Gastrocnemius medialis (tissue), 3 donors: ENCODE measurements around the genes ADAM21, TTC9 and RBM25.

DNA sequence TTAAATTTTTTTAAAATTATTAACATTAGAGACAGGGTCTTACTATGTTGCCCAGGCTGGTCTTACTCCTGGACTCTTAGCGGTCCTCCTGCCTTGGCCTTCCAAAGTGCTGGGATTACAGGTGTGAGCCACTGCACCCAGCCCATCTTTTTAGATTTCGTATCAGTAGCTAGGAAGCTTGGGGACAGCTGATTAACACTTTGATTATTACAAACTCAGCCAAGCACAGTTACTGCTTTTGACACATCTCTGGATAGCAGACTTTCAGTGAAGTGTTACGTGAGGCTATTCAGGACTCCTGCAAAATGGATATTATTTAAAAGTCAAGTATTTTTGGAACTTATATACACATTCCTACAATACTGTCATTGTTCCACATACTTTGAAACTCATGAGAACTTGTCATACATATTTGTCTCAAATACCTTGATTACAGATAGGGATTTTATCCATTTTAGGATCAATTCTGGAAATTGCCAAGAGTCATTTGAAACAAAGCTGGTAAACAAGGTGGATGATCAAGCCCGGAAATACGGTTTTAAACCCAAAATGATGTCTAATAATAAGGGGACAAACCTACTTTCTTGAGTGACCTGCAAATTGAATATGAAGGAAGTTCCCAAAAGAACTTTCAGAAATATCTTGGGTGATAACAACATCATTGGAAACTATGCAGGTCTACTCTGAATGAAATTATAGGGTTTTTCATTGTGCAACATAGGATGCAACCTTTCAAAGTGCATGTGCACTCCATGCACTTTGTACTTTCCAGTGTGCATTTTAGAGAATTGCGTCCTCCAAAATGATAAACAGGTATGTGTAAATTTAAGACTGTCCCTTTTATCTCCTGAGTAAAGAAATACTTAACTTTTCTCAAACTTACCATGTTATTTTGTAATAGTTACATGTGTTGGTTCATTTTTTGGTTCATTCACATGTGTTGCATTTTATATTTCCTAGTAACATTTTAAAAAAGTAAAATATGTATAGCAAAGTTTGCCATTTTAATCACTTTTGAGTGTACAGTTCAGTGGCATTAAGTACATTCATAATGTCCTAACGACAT, 12.9 kb downstream of the SRSF5 start:
- PRO-cap: no peak
- RAMPAGE, long total RNA, 3 experiments: no peak in any of the 3 experiments

DNA sequence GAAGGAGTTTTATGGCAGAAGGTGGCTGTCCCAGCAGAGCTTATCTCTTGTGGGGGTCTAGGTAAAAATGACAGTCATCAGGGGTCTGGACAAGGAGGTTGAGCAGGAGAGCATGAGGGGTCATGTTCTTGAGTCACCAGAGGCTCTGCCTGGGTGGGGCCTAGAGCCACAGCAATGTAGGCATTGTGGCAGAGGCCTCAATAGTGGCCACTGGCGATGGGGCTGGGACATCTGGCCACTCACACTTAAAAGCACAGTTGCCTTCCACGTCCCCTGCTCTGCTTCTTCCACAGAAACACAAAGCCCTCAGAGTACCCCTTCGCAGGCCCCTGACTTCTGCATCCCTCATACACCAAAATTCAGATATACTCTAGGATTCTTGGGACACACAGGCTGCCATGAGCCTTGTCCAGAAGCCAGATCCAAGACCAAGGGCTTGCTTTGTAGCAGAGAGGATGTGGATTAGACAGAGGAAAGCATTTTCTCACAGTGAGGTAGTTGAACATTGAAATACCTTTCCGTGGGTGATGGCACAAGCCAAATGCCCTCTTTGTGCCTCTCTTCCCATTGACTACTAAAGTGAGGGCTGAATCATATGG, 2.2 kb downstream of the SLC10A1 start:
- PRO-cap: no peak
- RAMPAGE, long total RNA, 3 experiments: no peak in any of the 3 experiments

DNA sequence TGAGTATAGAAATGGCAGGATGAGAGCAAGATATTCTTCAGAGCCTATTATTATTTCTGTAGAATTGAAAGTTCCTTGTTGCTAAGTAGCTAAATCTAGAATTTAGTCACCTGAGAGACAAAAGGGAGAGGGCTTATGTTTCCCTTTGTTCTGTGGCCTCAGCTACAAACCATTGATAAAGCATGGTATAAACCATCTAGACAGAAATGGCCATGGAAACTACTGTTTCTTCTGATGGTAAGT, at the start of gene ADAM21:
ADAM21 (plus strand) TSS at position 148 of the 243 bp plus-strand sequence.
- PRO-cap: no peak
- RAMPAGE, long total RNA, 3 experiments: no peak in any of the 3 experiments

GRCh38 chr14:70641610-70642747, at the start of gene TTC9:
TSS of gene TTC9 (plus strand) at chr14:70641916.
- PRO-cap: unidirectional peak, plus-strand start at chr14:70641916; unidirectional peak, minus-strand start at chr14:70642601
- RAMPAGE, long total RNA, 3 experiments: no peak in any of the 3 experiments

GRCh38 chr14:70663340-70664336, 21.9 kb downstream of the TTC9 start:
- PRO-cap: no peak
- RAMPAGE, long total RNA, 3 experiments: no peak in any of the 3 experiments

DNA sequence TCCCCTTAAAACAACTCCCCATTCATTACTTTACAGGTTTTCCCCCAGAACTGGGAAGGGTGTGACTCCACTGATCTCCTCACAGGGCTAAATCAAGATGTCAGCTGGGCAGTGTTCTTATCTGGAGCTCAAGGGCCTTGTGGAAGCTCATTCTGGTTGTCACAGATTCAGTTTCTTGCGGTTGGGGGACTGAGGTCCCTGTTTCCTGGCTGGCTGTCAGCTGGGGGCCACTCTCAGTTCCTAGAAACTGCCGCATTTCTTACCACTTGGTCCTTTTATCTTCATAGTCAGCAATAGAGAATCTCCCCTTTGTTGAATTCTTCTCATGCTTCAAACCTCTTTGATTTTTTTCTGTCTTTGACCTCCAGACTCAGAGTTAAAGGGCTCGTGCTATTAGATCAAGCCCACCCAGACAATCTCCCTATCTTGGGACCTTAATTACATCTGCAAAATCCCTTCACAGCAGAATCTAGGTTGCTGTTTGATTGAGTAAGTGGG, 20.5 kb upstream of the PCNX1 start:
- PRO-cap: no peak
- RAMPAGE, long total RNA, 3 experiments: no peak in any of the 3 experiments

- PRO-cap: no peak
- RAMPAGE, long total RNA, 3 experiments: no peak in any of the 3 experiments
Observed at GRCh38 chr14:71324442-71325446, 4.5 kb downstream of the SIPA1L1 start.

DNA sequence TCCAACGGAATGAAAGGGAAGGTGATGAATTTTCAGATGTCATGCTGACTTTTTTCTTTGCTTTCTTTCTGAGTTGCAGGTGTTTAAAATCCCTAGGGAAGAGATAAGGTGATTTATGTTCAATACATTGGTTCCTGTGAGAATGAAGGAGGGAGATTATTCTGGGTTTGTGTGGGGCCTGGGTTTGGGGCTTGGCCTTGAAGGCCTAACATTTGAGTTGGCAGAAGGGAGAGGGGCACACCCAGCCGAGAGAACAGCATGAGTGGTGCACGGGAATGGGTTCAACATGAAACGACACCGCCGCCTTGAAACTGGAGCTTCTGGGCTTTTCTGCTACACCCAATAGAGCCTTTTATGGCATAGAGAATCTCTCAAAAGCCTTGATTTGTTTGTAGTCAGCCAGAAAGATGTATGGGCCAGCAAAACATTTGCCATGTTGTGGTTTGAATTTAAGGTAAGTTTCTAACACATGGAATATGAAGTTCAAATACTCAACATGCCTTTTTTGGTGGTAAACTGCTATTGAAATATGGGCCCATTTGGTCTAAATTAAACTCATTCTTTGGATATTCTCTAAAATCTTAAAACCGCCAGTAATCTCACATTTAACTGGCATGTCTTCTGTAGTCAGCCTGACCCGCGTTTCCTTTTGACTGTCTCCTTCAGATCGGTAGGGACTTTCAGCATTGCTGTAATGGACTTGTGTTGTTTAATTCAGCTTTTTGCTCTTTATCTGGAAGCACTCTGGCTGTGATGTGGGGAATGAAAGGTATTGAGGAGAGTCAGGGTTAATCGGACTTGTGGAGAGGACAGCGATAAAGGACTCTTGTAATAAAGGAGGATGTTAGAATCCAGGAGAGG, 64.1 kb downstream of the SIPA1L1 start:
- PRO-cap: no peak
- RAMPAGE, long total RNA, 3 experiments: no peak in any of the 3 experiments

- PRO-cap: no peak
- RAMPAGE, long total RNA, 3 experiments: no peak in any of the 3 experiments
Observed at GRCh38 chr14:71624006-71624434, 303.7 kb downstream of the SIPA1L1 start.

DNA sequence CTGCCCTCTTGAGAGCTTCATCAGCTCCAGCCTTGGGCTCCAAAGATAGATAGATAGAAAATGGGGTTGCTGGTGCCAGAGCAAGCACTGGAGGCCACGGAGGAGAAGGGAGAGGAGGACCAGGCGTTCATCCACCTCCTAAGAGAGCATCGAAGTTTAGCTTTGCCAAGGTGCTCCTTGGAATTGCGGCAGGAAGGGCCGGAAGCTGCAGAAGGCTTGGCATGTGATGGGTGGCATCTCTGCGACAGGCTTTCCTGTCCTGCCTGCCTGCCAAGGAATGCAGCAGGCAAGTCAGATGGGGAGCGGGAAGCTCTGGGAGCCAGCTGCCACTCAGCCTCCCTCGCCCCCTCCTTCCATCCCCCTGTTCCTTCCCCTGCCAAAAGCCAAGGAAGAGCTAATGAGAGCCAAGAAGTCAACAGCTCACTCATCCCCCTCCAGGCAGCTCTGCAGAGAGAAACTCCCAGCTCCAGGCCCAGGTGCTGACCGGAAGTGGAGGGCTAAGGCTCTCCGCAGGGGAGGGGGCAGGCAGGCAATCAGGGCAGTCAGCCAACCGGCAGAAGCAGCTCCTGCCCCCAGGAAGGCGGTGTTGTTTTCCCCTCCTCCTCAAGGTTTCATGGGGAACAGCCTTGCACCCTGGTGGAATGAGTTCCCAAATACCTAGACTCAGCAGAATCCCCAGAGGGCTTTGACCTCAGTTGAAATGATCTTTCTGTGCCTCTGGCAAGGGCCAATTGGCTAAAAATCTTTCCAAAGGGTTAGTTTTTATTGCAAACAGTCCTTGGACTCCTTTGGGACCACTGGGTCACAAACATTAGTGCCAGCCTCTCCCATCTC, 349.3 kb downstream of the DPF3 start:
- PRO-cap: no peak
- RAMPAGE, long total RNA, 3 experiments: no peak in any of the 3 experiments

DNA sequence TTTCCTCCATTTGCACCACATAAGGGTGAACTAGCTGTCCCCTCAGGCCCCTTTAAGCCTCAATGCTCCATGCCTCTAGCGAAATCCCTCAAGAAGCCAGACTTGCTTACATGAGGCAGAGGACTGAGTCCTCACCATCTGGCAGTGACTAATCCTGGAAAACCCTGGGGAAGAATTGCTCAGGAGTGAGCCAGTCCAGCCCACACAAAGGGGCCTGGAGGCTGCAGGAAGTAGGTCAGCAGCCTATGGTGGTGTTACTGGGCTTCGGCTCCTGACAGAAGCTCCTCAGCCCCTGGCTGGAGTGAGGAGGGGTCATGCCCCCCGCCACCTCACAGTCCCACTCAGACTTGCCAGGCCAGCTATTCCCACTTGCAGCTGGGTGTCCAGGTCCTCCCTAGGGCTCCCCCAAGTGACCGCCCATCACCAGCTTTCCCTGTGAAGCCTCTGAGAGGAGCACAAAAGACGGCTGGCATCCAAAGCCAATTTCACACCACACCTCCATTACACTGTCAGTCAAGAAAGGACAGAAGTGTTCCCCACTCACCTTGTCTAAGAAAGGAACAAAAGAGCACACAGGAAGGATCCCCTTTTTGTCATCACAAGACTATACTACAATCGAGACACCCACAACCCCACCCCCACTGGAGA, 250.5 kb downstream of the DPF3 start:
- PRO-cap: no peak
- RAMPAGE, long total RNA, 3 experiments: no peak in any of the 3 experiments

GRCh38 chr14:72665381-72665837, 228.5 kb downstream of the DPF3 start:
- PRO-cap: no peak
- RAMPAGE, long total RNA, 3 experiments: no peak in any of the 3 experiments

- PRO-cap: no peak
- RAMPAGE, long total RNA, 3 experiments: no peak in any of the 3 experiments
Observed at GRCh38 chr14:72804372-72804798, 89.5 kb downstream of the DPF3 start.

DNA sequence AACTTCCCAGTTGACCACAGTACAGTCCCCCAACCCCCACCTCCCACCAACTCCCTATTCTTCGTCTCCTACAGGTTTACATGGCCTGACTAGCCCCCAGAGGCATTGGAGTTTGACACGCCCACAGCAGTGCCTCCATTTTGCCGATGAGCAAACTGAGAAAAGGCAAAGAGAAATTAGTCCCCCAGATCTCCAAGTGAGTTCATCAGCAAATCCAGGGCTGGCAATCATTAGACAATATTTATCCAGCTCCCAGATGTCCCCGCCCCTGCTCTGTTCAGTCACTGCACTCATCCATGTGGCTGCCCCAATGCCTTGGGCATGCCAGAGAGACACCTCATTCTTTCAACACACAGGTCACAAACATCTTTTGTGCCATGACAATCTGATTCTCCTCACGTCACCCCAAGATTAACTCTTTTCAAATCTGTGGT, 43.6 kb downstream of the DPF3 start:
- PRO-cap: no peak
- RAMPAGE, long total RNA, 3 experiments: no peak in any of the 3 experiments

- PRO-cap: bidirectional peak, plus-strand start at chr14:73058513, minus-strand start at chr14:73058305
- RAMPAGE, long total RNA, 3 experiments: start-site peak on the plus strand in 2 of 3 experiments, at chr14:73058528-73058557 at its widest, 99 to 188 reads per replicate
Observed at GRCh38 chr14:73058169-73058644, at the start of gene RBM25. TSS of gene RBM25 (plus strand) at chr14:73058534.

DNA sequence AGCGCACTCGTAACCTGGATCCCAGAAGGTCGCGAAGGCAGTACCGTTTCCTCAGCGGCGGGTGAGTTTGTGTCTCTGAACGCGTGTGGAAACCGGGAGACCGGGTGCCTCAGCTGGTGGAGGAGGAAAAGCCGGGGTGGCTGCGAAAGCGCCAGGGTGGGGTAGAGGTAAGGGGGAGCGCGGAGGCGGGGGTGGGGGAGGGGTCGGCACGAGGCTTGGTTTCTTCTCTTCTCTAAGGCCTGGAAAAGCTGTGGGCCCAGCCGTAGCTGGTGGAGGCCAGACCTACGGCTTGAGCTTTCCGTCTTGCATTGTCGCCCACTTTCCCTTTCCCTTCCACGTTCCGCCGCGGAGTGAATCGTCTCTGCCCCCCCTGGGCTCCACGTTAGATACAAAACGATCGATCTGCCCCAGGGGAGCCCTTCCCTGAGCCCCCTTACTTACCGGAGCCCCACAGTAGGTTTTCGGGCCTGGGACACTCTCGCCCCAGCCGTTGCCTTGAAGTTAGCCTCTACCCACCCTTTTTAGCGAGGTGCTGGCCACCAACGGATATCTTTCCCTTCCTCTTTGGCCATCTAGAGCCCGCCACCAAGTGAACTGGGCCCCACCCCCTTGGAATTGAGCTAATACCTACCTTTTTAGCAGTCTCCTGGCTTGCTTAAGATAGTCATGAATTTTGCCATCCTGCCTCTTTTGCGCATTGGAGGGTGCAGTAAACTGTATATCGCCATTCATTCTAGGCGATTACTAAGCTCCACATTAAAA, 492 bp downstream of the RBM25 start:
- PRO-cap: unidirectional peak, minus-strand start at position 310 of the sequence
- RAMPAGE, long total RNA, 3 experiments: no peak in any of the 3 experiments

DNA sequence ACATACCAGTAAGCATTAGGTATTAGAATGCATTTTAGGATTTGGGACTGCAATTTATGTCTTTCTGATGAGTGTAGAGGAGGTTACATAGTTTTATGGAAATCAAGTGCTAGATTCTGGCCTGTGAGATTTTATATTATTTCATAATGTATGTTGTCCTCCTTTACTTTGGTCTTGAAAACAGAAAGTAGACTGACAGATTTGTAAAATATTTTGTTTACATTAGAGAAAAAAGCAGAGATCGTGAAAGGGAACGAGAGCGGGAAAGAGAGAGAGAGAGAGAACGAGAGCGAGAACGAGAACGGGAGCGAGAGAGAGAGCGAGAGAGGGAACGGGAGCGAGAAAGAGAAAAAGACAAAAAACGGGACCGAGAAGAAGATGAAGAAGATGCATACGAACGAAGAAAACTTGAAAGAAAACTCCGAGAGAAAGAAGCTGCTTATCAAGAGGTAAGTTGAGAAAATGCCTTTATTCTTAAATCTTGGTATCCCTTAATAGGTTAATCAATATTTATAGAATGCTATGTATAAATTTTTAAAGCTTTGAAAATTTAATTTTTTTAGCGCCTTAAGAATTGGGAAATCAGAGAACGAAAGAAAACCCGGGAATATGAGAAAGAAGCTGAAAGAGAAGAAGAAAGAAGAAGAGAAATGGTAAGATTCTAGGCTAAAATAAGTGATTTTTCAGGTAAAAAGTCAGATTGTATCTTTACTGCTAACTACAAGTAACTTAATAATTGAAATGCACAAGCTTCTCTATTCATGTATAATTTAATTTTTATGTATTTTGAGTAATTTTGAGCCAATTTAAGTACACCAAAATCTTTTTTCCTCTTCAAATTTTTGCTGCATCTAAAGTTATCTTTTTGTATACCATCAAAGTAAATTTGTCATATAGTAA, 30.4 kb upstream of the PSEN1 start:
- PRO-cap: no peak
- RAMPAGE, long total RNA, 3 experiments: no peak in any of the 3 experiments

GRCh38 chr14:73163239-73164313, 27.3 kb downstream of the PSEN1 start:
- PRO-cap: no peak
- RAMPAGE, long total RNA, 3 experiments: no peak in any of the 3 experiments

GRCh38 chr14:73241478-73241931, 4.2 kb downstream of the PAPLN start:
- PRO-cap: no peak
- RAMPAGE, long total RNA, 3 experiments: no peak in any of the 3 experiments

- PRO-cap: no peak
- RAMPAGE, long total RNA, 3 experiments: no peak in any of the 3 experiments
Observed at GRCh38 chr14:73272197-73272751, 35.0 kb downstream of the PAPLN start.